HTR-8/SVneo (cell line): ENCODE results near the genes SIL1, MZB1 and DNAJC18.

GRCh38 chr5:138937026-138937770, 62.1 kb upstream of the LRRTM2 start:
- RRBS: no CpG with 5 or more reads among the region's 13 CpGs

DNA sequence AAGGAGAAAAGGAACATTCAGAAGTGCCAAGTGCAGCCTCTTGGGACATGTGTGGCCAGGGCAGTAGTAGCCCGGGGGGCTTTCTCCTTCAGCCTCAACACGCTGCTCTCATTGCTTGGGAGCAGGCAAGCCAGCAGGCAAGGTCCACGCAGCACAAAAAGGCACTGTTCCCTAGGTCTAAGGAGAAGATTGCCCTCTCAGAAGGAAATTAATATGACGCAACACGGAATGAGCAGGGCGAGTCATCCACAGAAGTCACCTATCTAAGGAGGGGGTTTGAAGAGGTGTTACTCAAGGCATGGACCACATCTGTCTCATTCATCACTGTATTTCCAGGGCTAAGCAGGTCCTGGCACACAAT, 16.1 kb downstream of the SIL1 start:
- RRBS: no CpG with 5 or more reads among the region's 6 CpGs

- RRBS: 1% methylated on average over 19 of the region's 55 CpGs
Observed at GRCh38 chr5:139197994-139198751, at the start of gene SIL1. Gene SIL1, minus strand, starts transcription at chr5:139198368.

DNA sequence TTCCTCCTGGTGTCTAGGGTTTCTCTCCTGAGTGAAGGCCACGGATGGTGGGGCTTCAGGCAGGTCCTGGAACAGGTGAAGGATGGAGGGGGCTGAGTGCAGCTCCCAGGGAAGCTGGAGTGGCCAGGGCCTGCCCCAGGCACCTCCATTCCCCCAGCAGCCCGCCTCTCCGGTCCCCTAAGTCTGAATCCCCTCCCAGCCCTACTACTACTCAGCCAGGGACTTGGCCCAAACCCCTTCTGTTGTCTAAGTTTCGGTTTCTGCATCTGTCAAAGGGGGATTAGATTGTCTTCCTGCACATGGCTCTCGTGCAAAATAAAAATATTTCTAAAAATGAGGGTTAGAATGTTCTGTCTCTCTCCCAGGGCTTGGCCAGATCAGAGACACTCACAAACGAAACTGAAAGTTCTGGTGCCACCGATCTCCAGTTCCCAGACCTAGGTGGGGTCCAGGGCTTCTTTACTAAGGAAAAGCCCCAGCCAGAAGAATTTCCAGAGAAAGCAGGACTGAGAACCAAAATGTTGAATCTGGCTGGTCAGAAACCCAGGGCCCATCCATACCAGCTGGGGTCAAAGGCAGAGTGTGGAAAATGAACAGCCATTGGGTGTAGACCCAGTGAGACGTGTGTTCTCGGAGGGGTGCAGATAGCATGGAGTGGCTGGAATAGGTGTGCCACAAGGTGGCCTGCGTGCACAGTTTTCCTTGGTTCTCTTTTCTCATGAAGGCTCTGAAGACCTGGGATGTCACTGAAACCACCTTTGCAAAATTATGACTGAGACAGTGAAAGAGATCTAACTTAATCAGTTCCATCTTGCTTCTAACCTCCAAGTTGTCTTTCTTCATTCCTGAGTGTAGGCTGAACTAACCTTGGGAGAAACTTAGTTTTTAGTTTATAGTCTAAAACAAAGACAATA, 2.0 kb upstream of the SLC23A1 start:
- RRBS: no CpG with 5 or more reads among the region's 10 CpGs

DNA sequence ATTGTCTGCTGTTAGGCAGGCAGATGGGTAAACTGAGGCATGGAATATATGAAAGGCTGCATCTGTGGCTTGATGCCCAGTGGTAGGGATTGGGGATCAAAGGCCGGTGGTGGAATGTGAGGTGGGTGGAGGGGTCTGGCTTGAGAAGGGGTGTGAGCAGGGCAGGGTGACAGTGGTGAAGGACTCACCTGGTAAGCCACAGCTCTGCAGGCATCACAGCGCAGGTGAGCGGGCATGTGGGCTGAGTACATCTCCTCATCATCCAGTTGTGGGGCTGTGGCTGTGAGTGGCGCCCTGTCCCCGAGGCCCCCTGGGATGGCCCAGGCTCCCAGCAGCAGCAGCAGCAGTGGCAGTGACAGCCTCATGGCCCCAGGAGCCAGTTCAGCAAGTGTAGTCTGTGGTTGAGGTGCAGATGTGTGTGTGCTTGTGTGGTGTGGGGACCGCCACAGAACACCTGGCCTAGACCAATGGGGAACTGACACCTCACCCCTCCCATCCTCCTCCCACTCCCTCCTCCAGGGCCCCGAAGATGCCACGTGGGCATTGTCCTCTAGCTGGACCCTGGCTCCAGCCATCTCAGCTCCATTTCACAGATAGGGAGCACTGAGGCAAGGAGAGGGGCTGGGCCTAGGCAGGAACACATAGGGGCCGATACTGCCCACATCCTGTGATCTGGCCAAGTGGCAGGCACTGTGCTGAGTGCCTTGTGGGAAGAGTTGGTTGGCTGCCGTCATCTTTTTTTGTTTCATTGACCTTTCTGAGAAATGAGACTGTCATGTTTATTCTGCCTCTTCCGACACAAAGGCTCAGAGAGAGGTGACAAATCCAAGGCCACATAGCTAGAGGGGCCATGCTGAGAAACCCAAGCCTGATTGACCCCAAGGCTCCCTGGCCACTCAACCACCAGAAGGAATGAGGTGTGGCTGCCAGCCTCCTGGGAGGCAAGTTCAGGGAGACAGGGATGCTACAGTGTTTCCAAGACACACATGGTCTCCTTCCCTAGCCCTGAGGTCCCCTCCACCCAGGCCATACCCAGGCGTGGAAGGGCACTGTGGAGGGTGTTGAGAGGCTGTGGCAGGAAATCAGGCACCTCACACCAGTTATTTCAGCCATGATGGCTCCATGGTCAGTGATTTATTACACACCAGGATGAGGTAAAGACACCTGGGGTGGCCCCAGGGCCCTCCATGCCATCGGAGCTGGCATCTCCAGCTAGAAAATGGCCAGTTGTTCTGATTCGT, at the start of gene MZB1:
TSS of gene MZB1 (minus strand) at position 422 of the 1,241 bp plus-strand sequence.
- RRBS: no CpG with 5 or more reads among the region's 14 CpGs

GRCh38 chr5:139438607-139439905, at the start of gene DNAJC18:
Gene DNAJC18, minus strand, starts transcription at chr5:139439525.
- RRBS: no CpG with 5 or more reads among the region's 61 CpGs

DNA sequence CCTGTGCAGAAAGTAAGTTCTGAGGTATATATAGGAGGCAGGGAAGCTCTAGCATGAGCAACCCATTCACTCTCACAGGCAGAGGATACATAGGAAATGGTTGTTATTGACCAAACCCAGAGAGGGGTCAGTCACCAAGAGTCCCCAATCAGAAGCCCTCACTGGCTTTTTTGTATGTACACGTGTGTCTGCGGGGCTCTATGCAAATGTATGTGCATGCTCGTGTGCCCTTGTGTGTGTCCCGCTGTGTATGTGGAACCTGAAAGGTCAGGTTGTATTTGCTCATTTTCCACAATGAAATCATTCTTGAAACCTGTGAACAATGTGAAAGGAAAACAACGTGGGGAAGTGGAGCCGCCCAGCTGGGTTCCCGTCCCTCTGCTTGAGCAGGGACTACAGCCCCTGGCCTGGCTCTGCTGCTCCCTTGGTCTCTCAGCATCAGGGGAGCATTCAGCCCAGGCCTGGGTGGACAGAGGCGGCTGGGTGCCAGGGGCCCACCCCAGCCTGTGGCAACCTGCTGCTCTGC, 3.2 kb downstream of the ECSCR start:
- RRBS: no CpG with 5 or more reads among the region's 8 CpGs

DNA sequence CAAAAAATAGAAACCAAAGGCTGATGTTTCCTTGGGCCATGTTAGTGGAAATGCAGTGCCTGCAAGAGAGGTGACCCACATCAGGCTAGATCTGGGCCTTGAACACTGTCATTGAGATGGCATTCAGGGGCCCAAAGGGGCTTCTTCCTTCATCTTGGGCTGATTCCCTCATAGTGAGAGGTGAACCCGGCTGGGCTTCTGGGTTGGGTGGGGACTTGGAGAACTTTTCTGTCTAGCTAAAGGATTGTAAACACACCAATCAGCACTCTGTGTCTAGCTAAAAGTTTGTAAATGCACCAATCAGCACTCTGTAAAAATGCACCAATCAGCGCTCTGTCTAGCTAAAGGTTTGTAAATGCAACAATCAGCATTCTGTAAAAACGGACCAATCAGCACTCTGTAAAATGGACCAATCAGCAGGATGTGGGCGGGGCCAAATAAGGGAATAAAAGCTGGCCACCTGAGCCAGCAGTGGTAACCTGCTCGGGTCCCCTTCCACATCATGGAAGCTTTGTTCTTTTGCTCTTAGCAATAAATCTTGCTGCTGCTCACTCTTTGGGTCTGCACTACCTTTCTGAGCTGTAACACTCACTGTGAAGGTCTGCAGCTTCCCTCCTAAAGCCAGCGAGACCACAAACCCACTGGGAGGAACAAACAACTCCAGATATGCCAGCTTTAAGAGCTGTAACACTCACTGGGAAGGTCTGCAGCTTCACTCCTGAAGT, 20.4 kb upstream of the STING1 start:
- RRBS: no CpG with 5 or more reads among the region's 6 CpGs

- RRBS: no CpG with 5 or more reads among the region's 12 CpGs
Observed at GRCh38 chr5:139639657-139640570, 8.2 kb upstream of the CXXC5 start.

GRCh38 chr5:139676688-139677522, 28.8 kb downstream of the CXXC5 start:
- RRBS: no CpG with 5 or more reads among the region's 29 CpGs

DNA sequence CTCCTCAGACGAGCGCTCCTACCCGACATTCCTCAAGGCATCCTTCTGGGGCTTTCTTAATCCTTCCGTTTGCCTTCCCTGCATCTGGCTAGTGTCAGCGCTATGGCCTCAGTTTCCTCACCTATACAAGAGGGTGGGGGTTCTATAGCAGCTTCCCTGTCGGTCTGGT, 63.4 kb downstream of the CXXC5 start:
- RRBS: no CpG with 5 or more reads among the region's 6 CpGs

GRCh38 chr5:139747622-139748278, 47.9 kb upstream of the PSD2 start:
- RRBS: 20% methylated on average over 12 of the region's 53 CpGs

GRCh38 chr5:140108900-140109710, 4.8 kb upstream of the PURA start:
- RRBS: 5% methylated on average over 8 of the region's 26 CpGs

DNA sequence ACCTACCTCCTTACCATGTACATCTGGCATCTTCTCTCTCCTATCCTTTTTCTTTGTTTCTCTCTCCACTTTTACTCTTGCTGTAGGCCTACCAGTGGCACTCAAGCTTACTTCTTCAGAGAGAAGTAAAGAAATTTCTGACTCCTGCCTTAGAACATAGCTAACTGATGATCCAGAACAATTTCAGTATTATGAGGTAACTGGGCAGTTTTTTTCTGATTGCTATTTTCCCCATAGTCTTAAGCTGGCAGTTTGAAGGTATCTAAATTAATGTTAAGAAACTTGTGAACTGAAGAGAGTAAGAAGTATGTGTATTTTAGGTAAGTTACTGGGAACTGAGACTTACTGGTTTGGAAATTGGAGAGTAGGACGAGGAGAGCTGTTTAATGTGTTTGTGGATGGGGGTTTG, 4.2 kb upstream of the IGIP start:
- RRBS: no CpG with 5 or more reads among the region's 1 CpG

DNA sequence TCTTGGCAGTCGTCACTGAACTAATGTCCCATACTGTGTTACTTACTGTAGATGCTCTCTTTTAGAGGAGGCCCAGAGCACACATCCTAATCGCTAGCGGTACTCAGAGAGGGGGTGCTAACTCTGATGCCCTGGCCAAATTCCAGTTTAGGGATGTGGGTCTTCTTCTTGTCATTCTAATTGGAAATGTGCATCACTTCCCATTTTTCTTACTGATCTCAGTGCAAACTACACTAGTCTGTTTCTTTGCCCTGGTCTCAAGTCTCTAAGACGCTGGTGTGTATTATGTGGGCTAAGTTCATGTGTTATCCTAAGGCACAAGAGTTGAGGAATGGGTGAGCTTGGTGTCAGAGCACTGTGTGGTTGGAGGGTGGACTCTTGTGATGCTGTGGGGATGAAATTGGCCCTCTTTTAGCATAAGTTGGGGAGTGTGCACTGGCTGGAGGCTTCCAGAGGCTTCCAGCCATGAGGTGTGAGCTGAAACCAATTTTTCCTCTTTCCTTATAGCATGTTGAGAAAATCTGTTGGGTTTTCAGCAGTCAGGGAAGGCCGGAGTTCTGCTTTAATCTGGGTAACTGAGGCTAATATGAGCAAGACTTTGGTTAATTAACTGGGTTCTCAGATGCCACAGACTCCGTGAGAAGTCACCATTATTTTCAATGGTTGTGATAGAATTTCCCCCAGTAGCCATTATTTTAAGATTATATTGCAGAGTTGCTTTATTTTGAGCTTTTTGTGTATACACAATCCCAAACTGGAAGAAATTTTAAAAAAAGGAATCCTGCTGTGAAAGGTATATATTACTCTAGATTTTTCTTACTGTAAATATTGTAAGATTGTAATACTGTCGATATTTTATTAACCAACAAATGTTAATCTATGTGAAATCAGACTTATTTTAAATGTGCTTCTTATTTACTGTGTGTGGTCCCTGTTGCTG, 1.4 kb downstream of the IGIP start:
- RRBS: no CpG with 5 or more reads among the region's 7 CpGs

DNA sequence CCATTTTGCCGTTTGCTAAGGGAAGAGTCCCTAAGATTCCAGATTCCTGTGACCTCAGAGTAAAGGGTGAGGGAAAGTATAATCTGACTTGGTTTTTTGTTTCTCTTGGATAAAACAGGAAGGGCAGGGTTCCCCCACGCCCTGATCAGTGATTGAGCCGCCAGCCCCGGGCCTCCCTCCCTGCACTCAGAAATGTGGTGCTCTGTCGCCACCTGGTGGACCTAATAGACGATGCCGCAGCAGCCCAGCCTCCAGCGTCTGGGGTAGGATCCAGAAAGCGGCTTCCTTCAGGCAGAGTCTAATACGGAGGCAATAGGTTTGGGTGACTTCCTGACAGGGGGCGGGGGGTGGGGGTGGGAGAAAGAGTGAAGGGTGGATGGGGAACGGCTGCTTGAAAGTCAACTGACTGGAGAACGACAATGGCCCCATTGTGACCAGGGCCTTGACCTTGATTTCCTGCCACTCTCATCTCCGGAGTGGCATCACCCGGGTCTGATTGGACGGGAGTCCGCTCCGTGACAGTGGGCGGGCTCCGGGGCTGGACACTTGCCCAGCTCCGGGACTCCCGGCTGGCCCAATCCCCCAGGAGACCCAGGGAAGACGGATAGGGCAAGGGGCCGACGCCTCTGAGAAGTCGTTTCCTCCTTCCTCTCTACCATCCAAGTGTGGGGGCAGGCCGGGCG, 17.8 kb upstream of the CYSTM1 start:
- RRBS: 32% methylated on average over 7 of the region's 28 CpGs

DNA sequence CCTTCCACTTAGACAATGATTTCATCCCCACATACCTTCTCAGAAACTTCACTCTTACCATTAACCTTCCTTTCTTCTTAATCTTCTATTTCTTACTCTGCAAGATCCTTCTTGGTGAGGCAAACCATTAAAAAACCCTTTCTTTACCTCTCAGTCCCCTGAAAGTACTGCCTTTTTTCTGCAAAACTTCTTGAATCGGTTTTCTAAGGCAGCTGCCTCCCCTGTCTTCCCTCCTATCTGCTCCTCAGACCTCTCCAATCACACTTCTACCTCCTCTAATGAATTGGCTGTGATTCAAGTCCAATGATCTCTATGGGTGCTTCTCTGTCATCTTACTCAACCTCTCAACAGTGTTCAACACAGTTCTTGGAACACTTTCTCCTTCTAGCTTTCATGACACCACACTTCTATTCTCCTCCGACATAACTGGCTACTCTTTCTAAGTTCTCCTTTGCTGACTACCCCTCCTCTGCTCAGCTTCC, 47.2 kb downstream of the PFDN1 start:
- RRBS: no CpG with 5 or more reads among the region's 2 CpGs

- RRBS: no CpG with 5 or more reads among the region's 6 CpGs
Observed at GRCh38 chr5:140273268-140273851, 29.5 kb downstream of the PFDN1 start.

GRCh38 chr5:140317950-140318318, 15.0 kb upstream of the PFDN1 start:
- RRBS: no CpG with 5 or more reads among the region's 5 CpGs

DNA sequence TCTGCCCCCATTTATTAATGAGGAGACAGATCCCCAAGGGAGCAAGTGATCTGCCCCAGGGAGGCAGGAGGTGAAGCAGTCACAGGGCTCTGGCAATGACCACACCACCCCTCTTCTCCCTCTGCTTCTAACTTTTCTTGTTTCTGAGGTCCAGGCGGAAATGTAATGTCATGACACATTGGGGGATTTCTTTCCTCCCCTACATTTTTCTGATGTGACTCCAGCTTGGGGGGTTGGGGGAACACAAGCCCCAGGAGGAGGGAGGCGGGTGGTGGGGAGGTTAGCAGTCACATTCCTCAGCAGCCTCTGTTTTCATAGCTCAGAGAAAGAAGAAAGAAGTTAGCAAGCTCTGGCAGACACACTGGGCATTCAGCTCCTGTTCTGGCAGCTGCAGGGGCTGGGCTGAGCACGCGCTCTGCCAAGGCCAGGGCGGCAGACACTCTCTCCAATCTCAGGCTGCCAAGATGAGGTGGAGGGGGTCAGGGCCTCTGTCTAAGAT, 19.9 kb upstream of the PFDN1 start:
- RRBS: no CpG with 5 or more reads among the region's 5 CpGs